GM23248 (cell line): ENCODE results near the gene CELA3B.

DNA sequence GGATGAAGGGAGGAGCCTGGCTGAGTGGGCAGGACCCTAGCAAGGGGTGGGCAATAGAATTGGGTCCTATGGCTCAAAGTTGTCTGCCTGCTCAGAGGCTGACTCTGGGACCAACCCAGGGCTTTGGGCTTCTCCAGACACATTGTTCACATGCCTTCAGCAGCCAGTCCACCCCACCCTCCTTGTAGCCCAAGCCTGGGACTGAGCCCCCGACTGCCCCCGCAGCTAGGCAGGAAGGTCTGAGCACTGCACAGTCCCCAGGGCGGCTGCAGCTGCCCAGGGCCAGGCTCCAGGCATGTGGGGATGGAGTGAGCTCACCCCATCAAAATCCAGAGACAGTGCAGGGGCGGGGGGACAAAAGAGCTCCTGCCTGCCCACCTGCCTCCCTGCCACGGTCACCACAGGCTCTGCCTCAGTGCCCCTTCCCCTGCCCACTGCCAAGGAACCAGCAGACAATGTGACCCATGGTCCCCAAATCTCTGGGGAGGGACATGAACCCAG is 35.6 kb downstream of the HSPG2 start:
- RAMPAGE, long total RNA, result no peak

GRCh38 chr1:21924506-21925509 is 12.3 kb downstream of the HSPG2 start:
- RAMPAGE, long total RNA, result no peak

DNA sequence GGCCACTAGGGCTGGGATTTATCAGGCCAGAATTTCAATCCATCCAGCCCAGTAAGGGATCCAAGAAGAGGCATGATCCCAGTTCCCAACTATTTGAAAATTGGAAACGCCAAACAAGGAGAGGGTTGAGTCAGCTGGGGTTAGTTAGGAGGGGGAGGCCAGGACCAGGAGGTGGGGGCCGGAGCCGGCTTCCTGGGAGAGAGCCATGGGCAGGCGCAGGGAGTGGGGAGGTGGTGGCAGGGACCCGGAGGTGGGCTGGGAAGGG is 10.4 kb downstream of the HSPG2 start:
- RAMPAGE, long total RNA, result no peak

- RAMPAGE, long total RNA, result no peak
These were observed at the start of gene CELA3B for GRCh38 chr1:21976585-21977322. Gene CELA3B, plus strand, starts transcription at chr1:21977022.

DNA sequence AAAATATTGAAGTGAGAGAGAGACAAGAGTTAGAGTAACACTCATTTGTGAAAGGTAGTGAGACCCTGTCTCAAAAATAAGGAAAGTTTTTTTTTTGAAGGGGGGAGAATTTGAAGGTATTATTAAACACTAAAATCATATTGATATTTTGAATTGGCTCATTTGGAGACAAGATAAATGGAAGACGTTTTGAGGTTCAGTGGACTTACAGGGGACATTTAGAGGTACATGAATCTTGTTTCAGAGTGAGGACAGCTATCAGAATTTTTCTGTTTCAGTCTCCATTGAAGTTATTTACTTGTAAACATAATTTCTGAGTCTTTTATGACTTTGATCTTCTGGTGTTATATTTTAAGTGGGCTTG is 27.0 kb downstream of the CDC42 start:
- RAMPAGE, long total RNA, result no peak

- RAMPAGE, long total RNA, result no peak
These were observed 983 bp downstream of the WNT4 start for GRCh38 chr1:22141770-22142458.

- RAMPAGE, long total RNA, result no peak
These were observed 119.6 kb upstream of the WNT4 start for GRCh38 chr1:22262496-22262985.

GRCh38 chr1:22637370-22637780 is 947 bp downstream of the C1QA start:
- RAMPAGE, long total RNA, result no peak

- RAMPAGE, long total RNA, result no peak
These were observed 1.1 kb downstream of the EPHB2 start for GRCh38 chr1:22711752-22712210.

- RAMPAGE, long total RNA, result no peak
These were observed 39.9 kb downstream of the EPHB2 start for GRCh38 chr1:22750199-22751219.

- RAMPAGE, long total RNA, result no peak
These were observed 80.7 kb downstream of the KDM1A start for GRCh38 chr1:23099640-23100657.

GRCh38 chr1:23167025-23168135 is 49.9 kb downstream of the HTR1D start:
- RAMPAGE, long total RNA, result no peak

- RAMPAGE, long total RNA, result no peak
These were observed 25.6 kb downstream of the HNRNPR start for GRCh38 chr1:23318464-23318835.

GRCh38 chr1:23394556-23395159 is 25.0 kb upstream of the ZNF436 start:
- RAMPAGE, long total RNA, result no peak

DNA sequence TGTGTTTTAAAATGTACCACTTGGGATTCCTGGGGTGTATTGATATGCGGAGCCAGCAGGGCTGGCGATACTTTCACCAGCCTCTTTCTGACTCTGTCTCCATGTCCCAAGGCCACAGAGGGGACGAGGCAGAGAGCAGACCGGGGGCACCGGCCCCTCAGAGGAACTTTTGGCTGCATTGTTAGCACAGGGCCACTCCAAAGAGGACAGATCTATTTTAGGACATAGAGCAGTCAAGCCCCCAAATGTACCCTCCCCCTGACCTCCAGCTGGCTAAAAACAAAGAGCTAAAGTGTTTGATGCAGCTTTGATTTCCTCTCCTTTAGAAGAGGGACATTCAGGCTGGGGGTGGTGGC is 25.5 kb upstream of the ZNF436 start:
- RAMPAGE, long total RNA, result no peak

GRCh38 chr1:23417526-23418438 is 6.8 kb downstream of the TCEA3 start:
- RAMPAGE, long total RNA, result no peak

DNA sequence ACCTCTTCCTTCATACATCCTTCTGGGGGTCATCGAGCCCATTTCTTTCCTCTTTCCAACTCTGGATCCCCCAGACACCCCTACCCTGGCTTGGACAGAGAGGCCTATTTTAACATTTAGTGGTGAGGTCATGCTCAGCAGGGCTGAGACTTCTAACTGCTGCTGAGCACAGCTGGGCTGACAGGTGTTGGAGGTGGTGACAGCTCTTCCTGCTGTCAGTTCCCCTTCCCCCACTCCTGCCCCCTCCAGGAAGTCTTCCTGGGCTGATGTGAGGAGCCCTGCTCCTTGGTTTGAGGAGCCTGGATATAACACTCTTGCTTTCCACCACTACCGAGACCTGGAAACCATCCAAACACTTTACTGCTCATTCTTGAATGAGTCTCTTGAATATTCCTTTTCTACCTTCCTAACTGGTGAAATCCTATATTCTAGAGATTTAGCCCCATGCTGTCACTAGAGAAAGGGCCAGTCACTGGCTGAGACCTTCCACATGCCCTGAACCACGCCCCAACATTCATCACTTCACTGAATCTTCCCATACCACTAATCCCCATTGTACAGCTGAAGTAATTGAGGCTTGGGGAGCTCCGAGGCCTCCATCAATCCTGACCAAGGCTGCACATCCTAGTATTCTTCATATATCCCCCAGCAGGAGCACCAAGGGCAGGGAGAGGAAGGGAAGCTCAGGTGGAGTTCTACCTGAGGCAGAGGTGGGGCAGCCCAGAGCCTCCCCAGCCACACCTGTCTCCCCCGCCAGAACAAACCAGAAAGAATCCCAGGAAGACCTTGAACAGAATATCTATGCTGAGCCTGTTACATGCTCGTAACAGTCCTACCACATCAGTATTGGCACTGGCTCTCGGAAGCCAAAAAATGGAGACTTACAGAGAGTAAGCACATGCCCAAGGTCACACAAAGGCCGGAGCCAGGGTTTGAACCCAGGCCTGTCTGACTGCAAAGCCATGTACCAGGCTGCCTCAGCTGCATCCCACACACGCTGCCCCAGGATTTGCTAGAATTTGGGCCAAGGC is 4.9 kb downstream of the E2F2 start:
- RAMPAGE, long total RNA, result no peak

GRCh38 chr1:23533046-23533501 is 2.0 kb upstream of the E2F2 start:
- RAMPAGE, long total RNA, result no peak

DNA sequence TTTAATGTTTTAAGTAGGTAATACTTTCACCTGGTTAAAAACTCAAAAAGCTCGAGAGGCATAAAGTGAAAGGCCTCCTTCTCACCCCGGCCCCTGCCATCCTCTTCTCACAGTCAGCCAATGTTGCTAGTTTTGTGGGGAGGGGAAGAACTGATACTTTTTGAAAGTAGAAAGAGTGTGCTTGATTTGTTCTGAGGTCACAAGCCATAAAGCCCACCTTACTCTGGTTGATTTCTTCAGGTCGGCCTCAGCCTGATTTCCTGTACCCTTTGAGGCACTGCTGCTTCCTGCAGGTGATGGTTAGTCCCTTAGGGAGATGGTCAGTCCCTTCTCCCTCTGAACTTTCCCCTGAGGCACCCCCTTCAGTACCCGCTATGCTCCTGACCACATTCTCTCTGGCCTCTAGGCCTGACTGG is 14.8 kb upstream of the ID3 start:
- RAMPAGE, long total RNA, result no peak

DNA sequence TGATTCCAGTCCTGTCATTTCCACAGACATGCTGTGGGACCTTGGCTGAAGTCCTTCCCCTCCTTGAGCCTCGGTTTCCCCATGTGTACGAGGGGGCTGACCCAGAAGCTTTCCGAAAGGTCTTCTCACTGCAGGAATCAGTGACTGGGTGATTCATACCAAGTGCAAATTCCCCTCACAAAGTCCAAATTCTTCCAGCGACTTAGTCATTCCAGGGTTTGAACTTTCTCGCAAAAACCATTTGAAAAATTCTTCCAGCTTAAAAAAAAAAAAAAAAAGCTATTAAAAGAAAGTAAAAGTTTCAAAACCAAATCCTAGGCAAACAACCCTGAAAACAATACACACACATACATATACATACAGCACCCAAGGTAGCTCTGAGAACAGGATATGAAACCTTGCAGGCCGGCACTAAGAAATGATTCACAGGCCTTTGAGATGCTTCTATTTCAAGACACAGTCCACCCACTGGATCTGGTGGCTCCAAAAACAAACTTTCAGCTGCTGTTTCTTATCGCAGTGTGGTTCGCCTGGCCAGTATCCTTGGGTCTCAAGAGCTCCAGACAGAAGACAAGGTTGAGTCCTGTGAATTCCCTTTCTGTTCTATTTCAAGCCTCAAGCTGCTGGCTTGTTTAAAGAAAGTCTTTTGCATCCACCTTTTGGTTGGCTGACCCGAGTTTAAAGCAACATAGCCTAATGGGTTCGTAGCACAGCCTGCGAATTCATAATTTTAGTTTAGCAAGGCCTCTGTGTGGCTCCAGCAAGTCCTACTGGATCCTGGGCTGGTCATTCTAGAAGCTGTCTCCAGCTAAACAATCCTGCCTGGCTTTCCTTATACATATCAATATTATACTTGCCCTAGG is 18.0 kb upstream of the ID3 start:
- RAMPAGE, long total RNA, result no peak